Skeletal muscle cell (primary cell): ENCODE measurements around a stretch of chr7.

DNA sequence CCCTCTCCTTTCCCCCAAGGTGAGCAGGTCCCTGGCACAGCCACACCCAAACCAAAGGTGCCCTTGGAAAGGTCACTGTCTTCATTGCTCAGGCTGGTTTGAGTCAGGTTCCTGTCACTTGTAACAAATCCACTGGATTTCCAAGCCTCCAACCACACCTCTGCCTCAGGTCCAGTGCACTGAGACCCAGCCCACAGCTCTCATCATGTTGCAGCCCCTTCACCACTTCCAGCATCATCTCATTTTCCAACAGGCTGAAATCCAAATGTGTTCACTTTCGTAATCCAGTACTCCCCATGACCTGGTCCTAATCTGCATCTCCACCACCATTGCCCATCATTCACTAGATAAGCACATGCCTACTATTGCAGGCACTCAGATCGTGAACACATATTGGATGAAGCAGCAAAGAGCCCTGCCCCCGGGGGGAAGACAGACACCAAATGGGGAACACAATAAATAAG is 76.2 kb upstream of the INSIG1 start:
- RRBS = no CpG with 5 or more reads among the region's 3 CpGs

DNA sequence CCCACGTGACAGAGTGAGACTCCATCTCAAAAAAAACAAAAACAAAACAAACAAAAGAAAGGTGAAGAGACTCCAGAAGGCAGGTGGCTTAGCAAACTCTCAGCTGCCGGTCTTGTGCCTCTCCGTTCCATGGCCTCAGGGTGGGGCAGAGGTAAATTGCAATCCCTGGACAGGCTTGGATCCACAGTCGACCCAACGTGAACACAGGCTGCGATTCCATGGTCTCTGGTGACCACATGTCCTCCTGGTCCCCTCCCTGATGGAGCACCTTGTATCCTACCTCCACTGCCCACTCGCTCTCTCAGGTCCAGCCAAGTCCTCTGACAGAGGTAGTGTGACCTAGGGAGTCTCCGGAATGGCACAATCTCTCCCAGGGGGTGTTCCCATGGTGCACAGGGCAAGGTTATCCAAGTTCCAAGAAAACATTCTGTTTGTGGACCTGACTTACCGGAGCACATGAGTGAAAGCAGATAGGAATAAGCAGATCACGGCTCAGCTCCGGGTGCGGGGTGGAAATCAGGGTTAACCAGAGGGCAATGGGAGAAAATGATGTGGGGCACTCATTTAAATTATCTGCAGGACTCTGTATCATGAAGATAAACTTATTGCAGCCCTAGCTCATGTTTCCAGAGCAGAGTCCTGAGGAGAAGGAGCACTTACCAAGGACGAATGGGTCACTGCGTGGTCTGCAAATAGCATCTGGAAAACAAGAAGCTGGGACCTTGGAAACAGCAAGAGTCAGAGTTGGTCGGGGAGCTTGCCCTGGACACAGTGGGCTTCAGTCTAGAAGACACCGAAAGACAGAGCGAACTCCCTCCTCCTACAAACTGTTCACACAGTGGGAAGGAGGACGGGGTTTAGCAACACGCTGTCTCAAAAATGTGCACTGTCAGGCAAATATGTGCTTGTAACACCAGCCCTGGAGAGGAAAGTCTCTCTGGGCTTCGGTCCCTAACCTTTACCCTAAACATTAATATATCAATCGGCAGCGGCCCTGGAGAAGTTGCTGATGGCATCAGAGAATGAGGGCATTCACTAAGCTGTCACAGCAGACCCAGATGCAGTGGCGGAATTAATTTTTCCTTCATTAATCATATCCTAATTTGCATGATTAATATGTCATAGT is 45.7 kb upstream of the INSIG1 start:
- RRBS = 75% methylated on average over 1 of the region's 23 CpGs

DNA sequence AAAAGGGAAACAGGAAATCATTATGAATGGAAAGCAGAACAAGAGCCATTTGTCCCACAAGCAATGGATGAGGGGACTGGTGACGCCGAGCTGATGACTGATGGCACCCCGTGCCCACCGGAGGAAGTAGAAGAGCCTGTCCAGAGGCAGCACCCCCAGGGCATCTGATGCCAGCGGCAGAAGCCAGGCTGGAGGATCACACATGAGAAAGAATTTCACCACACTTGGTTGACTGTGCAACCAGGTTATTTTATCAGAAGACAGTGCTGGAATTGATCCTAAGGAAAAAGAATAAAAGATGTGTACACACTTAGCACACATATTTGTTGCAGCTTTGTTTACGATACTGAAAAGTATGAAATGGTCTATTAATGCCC is 14.9 kb upstream of the INSIG1 start:
- RRBS = no CpG with 5 or more reads among the region's 6 CpGs

- RRBS = no CpG with 5 or more reads among the region's 13 CpGs
These were observed 6.3 kb downstream of the INSIG1 start for GRCh38 chr7:155303962-155304415.

DNA sequence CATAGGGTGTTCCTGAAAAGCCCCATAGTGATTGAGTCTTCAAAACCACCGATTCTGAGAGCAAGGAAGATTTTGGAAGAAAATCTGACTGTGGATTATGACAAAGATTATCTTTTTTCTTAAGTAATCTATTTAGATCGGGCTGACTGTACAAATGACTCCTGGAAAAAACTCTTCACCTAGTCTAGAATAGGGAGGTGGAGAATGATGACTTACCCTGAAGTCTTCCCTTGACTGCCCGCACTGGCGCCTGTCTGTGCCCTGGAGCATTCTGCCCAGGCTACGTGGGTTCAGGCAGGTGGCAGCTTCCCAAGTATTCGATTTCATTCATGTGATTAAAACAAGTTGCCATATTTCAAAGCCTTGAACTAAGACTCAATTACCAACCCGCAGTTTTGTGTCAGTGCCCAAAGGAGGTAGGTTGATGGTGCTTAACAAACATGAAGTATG is 10.6 kb downstream of the INSIG1 start:
- RRBS = no CpG with 5 or more reads among the region's 7 CpGs

GRCh38 chr7:155381158-155381767 is 76.7 kb upstream of the EN2 start:
- RRBS = 2% methylated on average over 4 of the region's 34 CpGs

- RRBS = no CpG with 5 or more reads among the region's 7 CpGs
These were observed 2.0 kb downstream of the RBM33 start for GRCh38 chr7:155646480-155646871.

DNA sequence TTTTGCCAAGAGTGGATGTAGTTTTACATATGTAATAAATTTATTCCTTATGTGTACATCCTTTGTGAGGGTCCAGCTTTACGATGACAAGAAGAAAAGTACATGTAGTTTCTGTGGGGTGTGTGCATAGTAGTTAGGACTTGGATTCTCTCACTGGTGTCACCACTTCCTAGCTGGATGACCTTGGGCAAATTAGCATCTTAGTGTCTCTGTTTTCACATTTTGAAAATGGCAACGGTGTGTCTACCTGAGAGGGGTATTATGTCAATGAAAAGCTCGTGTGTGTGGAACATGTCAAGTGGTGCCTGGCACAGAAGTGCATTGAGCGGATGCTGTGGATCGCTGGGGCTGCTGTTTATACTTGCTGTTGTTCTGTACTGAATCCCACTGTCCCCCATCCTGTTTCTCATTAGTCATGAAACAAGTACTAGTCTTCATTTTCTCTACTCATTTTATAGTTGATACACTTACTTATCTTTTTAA is 26.0 kb downstream of the RBM33 start:
- RRBS = no CpG with 5 or more reads among the region's 5 CpGs

- RRBS = 35% methylated on average over 7 of the region's 21 CpGs
These were observed 48.7 kb downstream of the SHH start for GRCh38 chr7:155763491-155764090.

DNA sequence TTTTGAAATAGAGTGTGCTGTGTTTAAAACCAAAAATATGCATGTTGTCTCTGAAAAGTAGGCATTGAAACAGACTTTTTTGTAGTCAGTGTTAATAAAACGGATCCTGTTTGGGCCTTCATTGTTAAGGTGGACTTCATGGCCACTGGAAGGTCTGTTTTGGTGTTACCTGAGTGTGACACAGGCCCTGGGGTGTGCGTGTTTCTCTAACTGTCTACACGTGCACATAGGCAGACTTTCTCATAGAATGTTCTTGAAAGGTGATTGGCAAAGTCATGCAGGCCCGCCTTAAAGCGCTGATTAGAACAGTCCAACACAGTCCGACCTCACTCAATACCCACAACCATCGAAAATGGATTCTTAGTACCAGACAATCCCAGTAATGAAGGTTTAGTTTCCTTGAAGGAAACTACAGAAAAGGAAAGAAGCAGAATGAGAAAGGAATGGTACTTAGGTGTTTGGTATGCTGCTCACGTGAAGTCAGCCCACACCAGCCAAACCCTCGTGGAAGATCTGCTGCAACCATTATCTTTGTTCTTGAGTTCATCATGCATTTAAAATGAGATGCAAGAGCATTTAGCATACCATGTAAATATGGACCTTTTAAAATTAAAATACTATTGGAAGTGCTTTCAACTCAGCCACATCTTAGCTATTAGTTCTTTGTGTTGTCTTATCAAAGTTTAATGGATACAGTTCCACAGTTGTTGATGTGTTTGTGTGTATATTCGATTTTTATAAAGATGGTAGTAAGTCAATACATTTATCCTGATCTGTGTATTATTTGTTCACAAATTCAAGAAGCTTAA is 35.0 kb downstream of the SHH start:
- RRBS = no CpG with 5 or more reads among the region's 10 CpGs

GRCh38 chr7:155803656-155804162 is 8.6 kb downstream of the SHH start:
- RRBS = 1% methylated on average over 15 of the region's 40 CpGs

GRCh38 chr7:156545135-156545619 is 95.4 kb upstream of the RNF32 start:
- RRBS = no CpG with 5 or more reads among the region's 8 CpGs

- RRBS = 63% methylated on average over 4 of the region's 14 CpGs
These were observed 35.6 kb upstream of the RNF32 start for GRCh38 chr7:156604913-156605377.

DNA sequence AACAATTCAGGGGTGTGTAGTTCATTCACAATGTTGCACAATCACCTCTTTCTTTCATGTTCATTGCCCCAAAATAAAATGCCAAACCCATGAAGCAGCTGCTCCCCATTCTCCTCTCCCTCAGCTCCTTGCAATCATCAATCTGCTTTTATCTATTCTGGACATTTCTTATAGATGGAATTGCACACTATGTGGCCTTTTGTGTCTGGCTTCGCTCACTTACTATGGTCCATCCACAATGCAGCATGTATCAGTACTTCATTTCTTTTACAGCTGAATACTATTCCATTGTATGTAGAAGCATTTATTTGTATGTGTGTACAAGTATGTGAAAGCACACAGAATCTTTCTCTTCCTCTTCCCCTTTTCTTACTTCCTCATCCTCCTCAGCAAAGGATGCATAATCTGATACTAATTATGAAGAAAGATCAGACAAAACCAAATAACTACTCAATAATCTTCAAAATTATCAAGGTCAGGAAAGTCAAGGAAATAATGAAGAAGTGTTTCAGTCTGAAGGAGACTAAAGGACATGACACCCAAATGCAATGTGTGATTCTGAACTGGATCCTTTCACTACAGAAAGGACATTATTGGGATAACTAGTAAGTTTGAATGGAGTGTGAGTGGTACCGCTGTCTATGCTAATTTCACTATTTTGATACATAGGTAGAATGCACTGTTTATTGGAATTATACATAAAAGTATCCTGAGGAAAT is 60.5 kb downstream of the LMBR1 start:
- RRBS = no CpG with 5 or more reads among the region's 2 CpGs

DNA sequence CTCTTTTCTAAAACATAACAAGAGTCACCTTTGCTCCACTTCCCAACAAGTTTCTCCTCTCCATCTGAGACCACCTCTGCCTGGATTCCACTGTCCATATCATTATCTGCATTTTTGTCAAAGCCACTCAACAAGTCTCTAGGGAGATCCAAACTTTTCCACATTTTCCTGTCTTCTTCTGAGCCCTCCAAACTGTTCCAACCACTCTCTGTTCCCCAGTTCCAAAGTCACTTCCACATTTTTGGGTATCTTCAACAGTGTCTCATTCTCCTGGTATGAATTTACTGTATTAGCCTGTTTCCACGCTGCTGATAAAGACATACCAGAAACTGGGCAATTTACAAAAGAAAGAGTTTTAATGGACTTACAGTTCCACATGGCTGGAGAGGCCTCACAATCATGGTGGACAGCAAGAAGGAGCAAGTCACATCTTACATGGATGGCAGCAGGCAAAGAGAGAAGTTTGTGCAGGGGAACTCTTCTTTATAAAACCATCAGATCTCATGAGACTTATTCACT is 31.1 kb downstream of the LMBR1 start:
- RRBS = no CpG with 5 or more reads among the region's 1 CpG

DNA sequence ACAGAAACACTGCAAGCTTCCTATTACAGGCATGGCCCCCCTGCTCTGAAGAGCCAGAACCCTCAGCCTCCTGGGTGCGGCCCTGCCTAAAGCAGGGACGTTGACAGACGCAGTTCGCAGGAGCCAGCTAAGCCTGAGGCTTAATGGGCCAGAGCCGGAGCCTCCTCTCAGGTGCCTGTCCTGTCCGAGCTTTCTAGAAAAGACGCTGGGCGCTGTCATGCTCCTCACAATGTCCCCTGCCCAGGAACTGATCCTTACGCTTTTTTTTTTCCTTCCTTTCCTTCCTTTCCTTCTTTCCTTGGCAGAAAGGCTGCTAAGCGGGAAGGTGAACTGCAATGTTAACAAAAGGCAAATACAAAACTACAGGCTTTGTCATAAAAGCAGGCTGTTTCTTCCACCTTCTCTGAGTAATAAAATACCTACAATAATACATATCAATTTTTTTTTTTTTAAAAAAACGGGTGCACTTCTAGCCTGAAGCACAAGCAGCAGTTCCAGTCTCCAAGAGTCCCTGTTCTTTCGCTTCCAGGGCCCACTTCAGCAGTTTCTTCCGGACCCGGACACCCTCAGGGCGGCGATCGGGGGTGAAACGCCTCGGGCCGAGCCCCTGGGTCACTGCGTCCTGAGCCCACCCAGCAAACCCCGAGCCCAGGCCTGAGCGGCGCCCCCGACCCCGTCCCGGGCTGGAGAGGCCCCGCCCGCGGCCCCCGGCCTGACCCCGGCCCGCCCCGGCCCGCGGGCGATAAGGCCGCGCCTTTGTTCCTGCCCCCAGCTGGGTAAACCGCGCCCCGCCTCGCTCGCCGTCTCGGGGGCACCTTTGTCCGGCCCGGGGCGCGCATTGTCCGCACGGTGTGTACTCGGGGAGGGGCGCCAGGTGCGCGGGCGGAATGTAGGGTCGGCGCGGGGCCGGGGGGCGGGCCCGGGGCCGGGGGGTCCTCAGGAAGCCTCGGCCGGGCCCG is 11.1 kb downstream of the MNX1 start:
- RRBS = under 1% methylated on average over 15 of the region's 67 CpGs

- RRBS = 54% methylated on average over 7 of the region's 21 CpGs
These were observed 30.4 kb upstream of the MNX1 start for GRCh38 chr7:157040757-157041412.

GRCh38 chr7:157168751-157169130 is 30.0 kb downstream of the UBE3C start:
- RRBS = no CpG with 5 or more reads among the region's 6 CpGs

GRCh38 chr7:157194146-157194931 is 55.6 kb downstream of the UBE3C start:
- RRBS = no CpG with 5 or more reads among the region's 4 CpGs

- RRBS = no CpG with 5 or more reads among the region's 14 CpGs
These were observed 88.5 kb upstream of the DNAJB6 start for GRCh38 chr7:157248268-157248784.